A375 (cell line): ENCODE measurements around a stretch of chr7.

GRCh38 chr7:139937666-139937914, 108.5 kb downstream of the TBXAS1 start:
- RAMPAGE, long total RNA = no peak

- RAMPAGE, long total RNA = no peak
These were observed 93.2 kb downstream of the PARP12 start for GRCh38 chr7:139969467-139970073.

DNA sequence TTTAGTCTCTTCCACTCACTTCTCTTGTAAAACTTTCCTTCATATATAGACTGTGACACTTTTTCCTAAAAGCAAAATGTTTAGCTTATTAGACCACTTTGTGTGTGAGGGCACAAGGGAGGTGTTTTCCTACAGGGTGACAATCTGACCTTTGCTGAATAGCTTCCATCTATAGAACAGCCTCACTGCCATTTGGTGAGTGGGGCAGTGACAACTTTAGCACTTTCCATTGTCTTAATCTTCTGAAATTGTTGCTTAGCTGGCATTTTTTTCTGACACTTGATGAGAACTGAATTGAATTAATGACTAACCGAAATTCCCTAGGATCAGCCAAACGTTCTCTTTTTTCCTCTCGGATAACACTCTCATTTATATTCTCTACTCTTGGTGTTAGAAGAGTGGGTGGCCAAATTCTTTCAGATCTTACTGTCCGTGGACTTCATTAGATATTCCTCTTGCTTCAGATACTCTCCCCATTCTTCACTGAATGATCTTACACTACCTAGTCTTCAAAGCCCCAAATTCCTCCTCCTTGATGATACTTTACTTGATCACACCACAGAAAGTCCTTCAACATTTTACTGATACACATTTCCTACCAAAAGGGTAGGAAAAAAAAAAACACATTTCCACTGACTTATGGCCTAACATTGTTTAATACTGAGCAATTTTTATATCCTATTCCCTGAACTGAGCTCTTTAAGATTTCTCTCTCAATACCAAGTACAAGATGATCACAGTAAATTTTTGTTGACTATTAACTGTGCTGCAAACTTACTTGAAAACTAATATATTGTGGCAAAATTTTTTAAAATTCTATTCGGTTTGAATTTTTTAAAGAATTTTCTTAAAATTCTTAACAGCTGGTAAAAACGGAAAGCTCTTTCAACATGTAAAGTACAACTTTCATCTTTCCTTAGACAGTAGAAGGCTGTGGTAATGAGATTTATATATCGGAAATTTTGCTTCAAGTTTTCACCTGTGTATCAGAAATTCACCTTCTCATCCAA, 29.9 kb downstream of the KDM7A start:
- RAMPAGE, long total RNA = no peak

GRCh38 chr7:140170280-140170724, 6.5 kb downstream of the KDM7A start:
- RAMPAGE, long total RNA = no peak

GRCh38 chr7:140443809-140444294, 35.5 kb downstream of the MKRN1 start:
- RAMPAGE, long total RNA = no peak

DNA sequence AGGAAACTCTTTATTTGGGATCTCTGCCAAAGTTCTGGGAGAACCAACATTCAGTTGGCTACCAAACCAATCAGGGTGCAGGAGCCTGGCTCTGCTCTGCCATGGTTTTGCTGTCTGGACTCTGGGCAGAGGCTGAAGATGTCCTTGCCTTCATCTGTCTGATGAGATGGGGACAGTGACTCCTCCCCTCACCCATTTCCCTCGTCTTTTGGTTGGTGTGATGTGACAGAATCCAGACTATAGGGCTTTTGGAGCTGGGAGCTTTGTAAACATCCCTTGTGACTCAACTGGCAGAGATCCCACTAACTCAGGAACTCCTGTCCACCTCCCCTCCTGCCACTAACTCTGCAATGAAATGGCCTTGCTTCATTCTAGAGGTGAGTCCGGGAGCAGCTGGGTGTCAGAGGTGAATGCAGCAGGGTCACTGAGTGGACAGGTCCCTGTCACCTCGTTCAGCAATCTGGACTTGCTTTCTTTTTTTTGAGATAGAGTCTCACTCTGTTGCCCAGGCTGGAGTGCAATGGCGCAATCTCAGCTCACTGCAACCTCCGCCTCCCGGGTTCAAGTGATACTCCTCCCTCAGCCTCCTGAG, 73.0 kb downstream of the DENND2A start:
- RAMPAGE, long total RNA = no peak

GRCh38 chr7:140672995-140673941, 523 bp downstream of the ADCK2 start:
- RAMPAGE, long total RNA = no peak

GRCh38 chr7:140719783-140720223, 23.3 kb downstream of the NDUFB2 start:
- RAMPAGE, long total RNA = no peak

DNA sequence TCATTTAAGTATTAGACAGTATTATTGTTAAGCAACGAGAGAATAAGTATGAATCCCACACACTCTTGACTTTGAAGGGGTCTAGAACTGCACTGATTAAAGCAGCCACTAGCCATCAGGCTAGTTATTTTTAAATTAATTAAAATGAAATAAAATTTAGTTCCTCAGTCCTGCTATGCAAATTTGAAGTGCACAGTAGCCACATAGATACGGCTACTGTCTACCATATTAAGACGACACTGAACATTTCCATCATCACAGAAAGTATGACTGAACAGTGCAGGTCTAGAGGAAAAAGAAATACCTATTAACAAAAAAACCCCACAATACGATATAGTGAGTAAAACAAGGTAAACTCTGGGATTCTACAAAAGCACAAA, 13.6 kb downstream of the BRAF start:
- RAMPAGE, long total RNA = no peak

DNA sequence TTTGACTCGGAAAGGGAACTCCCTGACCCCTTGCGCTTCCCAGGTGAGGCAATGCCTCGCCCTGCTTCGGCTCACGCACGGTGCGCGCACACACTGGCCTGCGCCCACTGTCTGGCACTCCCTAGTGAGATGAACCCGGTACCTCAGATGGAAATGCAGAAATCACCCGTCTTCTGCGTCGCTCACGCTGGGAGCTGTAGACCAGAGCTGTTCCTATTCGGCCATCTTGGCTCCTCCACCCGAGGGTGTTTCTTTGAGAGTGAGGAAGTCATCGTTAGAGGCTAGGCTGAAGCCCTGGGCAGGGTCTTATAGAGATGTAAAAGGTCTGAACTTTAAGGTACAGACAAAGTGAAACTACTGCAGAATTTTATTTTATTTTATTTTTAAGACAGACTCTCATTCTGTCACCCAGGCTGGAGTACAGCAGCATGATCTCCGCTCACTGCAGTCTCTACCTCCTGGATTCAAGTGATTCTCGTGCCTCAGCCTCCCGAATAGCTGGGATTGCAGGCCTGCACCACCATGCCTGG, 6.0 kb upstream of the TMEM178B start:
- RAMPAGE, long total RNA = no peak

DNA sequence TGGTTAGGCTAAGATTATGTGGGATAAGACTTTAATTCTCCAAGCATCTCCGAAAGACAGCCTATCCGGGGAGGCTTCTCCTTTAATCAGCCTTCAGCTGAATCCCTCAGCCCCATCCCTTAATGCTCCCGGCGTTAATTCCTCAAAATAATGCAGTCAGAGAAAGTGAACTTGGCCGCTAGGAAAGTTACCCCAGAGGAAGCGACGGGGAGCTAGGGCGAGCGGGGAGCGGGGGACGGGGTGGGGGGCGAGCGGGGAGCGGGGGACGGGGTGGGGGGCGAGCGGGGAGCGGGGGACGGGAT, 871 bp downstream of the DENND11 start:
- RAMPAGE, long total RNA = no peak

DNA sequence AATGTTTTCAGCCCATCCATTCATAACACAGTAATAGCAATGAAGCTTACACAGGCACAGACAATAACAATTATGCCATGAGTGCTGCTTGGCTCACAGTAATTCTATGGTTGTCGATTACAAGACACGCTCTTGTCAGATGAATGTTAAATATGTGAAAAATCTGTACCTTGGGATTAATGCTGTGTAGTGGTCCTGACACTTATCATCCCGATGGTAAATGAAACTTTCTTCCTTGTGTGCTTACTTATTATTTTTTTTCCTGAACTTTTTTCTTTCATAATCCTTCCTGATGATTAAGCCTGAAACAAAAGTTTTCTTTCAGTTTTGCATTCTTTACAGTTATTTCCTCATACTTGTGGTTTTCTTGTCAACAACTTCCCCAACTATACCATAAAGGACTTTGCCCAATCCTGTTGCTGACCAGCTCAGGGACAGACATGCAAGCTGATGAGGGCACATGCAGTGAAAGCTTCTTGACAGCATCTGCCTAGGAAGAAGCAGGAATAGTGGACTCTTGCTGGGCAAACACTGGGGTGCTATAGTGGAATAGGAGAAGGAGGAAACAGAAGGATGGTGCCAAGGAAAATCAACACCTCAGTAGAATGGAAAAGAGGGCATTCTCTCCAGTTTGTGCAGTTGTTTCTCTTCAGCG, 6.8 kb upstream of the MGAM2 start:
- RAMPAGE, long total RNA = no peak

- RAMPAGE, long total RNA = no peak
These were observed 112.0 kb upstream of the PRSS1 start for GRCh38 chr7:142637155-142637727.

DNA sequence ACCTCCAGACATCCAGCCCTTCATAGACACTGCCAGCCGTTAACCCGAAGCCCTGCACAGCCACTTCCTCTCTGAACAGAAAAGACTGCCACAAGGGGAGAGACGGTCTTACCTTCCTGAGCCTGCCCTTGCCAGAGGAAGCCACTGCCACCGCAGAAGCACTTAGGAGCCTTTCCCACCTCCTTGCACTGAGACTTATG, 31.8 kb upstream of the PRSS1 start:
- RAMPAGE, long total RNA = no peak

- RAMPAGE, long total RNA = no peak
These were observed 15.0 kb downstream of the PRSS2 start for GRCh38 chr7:142785552-142786443.

GRCh38 chr7:142787851-142788102, 17.0 kb downstream of the PRSS2 start:
- RAMPAGE, long total RNA = no peak

- RAMPAGE, long total RNA = no peak
These were observed 41.5 kb upstream of the EPHB6 start for GRCh38 chr7:142813161-142814036.

DNA sequence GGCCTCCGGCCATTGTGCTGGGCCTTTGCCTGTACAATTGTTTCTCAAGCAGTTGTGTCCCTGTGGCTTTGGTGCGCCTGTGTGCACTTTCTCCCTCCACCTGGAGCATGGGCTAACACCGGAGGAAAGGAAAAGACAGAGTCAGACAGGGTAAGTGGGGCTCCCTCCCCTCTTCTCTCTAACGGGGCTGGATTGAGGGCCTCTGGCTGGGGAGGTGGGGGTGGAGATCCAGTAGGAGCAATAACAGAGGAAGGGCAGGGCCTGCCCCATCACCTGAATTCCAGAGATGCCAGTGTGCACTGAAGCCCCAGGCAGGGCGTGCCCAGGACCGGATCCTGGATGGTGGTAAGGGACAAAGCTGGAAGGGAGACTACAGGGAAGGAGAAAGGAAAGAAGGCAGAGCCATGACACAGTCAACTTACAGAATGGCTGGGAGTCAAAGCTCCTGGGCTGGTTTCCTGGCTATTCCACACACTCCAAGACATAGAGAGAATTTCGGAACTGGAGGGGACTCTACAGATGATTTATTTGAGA, 605 bp downstream of the TMEM139 start:
- RAMPAGE, long total RNA = no peak

DNA sequence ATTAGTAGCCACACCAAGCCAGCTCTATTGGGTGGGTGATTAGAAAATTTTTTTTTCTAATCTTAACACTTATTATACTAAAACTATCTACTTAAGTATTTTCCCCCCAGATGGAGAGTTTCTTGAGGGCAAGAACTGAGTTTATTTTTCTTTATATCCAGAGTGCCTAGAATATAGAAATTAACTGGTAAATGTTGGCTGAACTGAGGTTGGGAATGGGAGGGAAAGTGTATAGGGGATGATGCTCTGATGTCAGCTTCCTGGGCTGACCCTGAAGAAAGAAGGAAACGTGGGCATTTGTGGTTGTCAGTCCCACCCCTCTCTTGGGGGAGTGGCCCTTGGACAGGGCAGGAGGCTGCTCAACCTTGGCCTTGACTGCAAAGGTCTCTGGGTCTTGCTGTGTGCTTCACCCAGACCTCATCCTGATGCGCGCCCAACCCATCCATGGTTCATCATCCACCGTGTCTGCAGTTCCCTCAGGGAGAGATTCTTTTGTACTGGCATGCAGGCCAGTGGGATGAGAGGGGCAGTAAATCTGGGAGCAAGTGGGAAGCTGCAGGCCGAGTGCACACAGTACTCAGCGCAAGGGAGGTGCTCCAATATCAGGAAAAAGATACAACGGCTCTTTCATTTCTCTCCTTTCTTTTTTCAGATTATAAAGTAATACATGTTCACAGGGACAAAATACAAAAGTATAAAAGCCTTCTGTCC, 4.8 kb upstream of the ZYX start:
- RAMPAGE, long total RNA = no peak

DNA sequence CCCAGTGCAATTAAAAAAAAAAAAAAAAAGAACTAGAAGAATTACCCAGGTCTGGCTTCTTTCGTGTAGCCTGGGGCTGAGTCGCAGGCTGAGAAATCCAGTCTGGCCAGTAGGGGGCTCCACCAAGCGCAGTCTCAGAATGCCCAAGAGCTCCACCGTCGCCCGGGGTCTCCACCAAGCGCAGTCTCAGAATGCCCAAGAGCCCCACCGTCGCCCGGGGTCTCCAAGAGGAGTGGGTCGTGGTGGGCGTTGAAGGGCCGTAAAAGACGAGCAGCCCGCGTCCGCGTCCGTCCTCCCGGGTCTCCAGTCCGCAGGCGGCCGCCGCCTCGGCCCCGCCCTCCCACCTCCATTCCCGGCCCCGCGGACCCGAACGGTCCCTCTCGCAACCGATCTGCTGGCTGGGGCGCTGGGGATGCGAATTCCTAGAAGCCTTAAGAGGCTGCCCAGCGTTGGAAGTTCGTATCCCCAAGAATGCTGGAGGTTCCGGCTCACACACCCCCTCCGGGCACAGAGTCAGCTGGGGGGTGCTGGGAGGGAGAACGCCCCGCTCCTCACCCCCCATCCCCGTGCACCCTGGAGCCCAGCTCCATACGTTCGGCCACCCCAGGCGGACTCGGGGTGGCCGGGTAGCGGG, 807 bp upstream of the ZYX start:
- RAMPAGE, long total RNA = no peak